ENCODE data around the gene ERP44.

DNA sequence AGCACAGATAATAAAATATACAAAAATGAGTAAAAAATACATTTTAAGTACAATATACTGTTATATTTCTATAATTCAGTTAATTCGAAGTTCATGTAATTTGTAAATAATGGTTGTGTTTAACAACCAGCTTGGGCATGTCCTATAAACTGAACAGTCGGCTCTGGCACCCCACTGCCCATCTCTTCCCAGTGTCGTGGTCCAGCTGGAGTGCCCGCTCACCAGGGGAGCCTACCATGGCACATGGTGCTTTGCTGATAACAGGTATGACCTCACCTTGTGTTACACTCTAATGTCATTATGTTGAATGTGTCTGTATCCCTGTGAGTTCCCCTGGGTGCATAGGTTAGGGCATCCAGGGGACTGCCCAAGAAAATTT, 42.6 kb downstream of the ANKS6 start:
- PRO-cap, 8 experiments: no peak in any of the 8 experiments

DNA sequence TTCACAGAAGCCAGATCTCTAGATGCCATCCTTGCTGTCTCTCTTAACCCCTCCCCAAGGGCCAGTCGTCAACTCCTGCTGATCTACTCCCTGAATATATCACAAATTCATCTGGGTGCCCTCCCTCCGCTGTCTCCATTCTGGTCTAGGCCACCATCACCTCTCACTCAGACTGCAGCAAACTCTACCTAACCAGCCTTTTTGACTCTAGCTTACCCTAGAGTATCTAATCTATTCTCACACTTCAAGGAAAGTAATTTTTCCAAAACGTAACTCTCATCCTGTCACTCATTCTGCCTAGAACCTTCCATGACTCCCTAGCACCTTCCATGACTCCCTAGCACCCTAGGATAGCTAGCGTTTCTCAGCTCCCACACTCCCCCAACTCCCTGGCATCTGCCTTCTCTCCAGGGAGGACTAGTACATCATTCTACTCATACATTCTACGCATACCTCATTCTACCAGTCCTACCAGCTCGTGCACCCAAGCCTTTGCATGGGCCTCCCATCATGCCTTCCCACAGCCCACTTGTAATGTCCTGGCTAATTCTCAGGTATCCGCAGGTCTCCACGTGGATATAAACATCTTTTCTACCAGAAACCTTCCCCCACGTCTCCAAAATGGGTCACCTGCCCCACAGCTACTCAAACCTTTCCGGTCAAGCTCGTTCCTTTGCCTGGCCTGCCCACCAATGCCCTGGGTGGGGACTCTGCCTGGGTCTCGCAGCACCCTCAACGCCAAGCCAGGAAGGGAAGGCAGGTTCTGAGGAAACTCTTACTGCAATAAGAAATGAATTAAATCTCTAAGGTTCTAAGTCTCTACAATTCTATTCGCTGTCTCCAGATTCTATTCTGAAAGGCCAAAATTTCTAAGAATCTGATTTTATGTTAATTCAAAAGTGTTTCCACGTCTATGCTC, 1.0 kb downstream of the ANKS6 start:
- PRO-cap, 8 experiments: no peak in any of the 8 experiments

- PRO-cap, 8 experiments: no peak in any of the 8 experiments
Measured at GRCh38 chr9:98826441-98827068, 19.1 kb downstream of the GALNT12 start.

- PRO-cap, 8 experiments: no peak in any of the 8 experiments
Measured at GRCh38 chr9:98978016-98978780, 34.5 kb downstream of the COL15A1 start.

GRCh38 chr9:99015355-99015582, 71.6 kb downstream of the COL15A1 start:
- PRO-cap, 8 experiments: no peak in any of the 8 experiments

GRCh38 chr9:99039529-99040170, 65.3 kb upstream of the TGFBR1 start:
- PRO-cap, 8 experiments: peak in 5 of 8 experiments; most common plus-strand start chr9:99039839 (in 3); most common minus-strand start chr9:99039731 (in 5)

DNA sequence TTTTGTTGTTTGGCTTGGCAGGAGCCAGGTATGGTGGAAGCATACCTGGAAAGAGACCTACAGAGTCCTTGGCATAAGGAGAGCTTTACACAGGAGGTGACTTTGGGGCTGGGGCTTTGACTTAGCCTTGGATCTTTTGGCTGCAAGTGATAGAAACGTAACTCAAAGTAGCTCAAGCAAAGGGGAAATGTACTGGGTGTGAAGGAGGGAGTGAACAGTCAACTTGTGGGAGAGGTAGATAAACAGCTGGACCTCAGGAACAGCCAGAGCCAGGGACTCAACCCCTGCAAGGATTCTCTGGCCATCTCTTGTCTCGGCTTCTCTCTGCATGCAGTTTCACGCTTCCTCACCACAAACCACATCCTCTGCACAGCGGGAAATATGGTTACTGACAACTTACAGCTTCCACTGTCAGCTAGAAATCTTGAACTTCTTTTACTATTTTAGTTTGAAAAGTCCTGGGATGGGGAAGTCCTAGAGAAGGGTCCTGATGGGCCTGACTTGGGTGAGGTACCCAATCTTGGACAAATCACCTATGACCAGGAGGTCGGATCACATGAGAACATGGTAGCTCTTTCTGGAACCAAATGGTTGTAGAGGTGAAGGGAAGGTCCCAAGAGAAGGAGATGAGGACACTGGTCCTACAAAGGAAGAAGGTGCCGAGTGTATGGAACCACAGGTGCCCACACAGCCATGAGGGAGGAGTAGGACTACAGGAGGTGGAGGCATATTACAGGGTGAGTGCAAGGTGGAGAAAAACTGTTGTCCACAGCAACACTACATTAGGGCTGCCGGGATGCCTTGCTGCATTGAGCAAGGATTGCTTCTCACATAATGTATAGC, 46.9 kb upstream of the TGFBR1 start:
- PRO-cap, 8 experiments: peak in 7 of 8 experiments; most common plus-strand start position 446 of the sequence (in 7); most common minus-strand start position 299 of the sequence (in 2)

DNA sequence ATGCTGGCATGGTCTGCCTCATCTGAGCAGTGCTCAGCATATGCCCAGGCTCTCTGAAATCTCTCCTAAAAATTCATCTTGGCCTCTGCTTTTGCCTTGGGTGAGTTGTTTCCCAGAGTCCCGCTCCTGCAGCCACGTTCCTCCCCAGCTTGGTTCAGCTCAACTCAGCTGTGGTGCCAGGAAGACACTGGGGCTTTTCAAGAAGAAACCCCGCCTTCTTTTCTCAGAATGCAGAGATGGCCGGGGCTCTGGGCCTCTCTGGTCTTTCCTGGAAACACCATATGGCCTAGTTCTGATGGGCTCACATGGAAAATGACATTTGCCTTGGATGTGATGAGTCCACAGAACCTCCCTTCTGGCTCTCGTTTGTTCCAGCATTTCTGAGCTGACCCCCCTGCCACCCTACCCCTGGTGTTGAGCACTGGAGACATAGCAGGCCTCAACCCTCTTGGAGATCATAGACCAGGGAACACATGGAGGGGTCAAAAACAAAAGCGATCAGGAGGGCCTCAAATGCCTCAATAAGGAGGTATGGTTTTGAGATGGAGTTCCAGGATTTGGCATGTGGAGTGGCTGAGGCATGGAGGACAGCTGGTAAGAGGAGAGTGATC, 12.0 kb upstream of the TGFBR1 start:
- PRO-cap, 8 experiments: no peak in any of the 8 experiments

GRCh38 chr9:99112204-99112659, 7.3 kb downstream of the TGFBR1 start:
- PRO-cap, 8 experiments: no peak in any of the 8 experiments

DNA sequence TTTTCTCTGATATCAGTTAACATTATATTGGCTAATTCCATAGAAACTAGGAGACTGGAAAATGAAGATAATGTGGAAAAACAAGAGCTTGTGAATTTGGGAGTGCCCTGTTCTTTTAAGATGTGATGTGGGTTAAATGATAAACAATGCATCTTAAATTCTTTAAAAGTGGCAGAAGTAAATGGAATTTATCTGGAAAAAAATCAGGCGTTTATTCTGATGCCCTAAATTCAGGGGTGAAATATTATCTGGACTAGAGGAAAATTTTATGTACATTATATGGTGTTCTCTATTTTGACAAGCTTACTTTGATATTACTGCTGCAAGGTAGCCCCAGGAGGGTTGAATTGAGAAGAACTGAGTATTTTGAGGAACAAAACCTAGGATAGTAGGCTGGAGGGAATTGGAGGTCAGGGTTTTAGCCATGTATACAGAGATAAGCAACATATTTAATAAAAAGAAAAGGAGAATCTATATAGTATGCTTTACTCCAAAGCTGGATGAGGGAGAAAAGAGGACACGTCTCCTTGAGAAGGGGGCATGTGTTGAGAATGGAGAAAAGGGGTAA, 16.1 kb downstream of the TGFBR1 start:
- PRO-cap, 8 experiments: no peak in any of the 8 experiments

DNA sequence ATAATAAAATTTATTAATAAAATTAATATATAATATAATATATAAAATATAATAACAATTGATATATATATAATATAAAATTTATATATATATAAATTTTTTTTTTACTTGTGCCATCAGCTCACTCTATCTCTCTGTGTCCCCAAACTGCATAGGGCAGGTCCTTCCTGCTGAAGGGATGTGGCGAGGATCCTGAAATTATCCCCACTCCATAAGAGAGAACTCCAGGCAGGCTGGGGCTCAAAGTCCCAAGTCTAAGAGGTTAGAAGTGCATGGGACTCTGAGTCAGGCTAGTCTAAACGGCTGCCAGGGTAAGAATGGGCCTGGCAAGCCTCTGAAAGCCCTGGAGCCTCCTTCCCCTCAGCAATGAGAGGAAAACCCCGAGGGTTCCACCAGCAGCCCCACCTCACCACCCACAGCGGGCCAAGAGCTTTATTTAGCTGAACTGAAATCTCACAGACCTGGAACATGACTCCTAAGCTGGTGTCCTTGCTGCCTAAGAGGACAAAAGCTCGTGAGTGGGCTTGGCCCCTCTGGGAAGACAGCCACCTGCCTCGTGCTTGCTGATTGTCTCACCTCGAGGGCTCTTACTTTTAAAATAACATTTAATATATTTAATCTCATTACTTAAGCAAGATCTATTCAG, 135.5 kb downstream of the SEC61B start:
- PRO-cap, 8 experiments: no peak in any of the 8 experiments

DNA sequence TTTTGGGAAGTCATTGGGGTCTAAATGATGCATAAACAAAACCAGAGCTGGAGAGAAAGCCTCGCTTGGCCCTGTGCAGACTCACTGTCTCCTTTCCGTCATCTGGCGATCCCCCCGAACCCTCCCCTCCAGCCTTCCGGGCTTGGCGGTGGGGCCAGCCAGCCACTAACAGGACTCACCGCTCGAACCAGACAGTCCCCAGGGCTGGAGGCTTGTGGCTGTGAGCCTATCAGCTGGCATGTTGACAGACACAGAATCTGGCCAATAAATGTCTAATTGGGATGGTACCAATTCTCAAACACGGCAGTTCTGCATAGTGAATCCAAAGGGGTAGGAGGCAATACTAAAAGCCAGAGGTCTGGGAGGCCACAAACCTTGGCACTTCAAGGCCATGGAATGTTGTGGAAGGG, 256.6 kb downstream of the SEC61B start:
- PRO-cap, 8 experiments: no peak in any of the 8 experiments

- PRO-cap, 8 experiments: no peak in any of the 8 experiments
Measured at GRCh38 chr9:99498621-99498962, 276.5 kb downstream of the SEC61B start.

GRCh38 chr9:99595802-99596393, 225.8 kb upstream of the NR4A3 start:
- PRO-cap, 8 experiments: no peak in any of the 8 experiments

DNA sequence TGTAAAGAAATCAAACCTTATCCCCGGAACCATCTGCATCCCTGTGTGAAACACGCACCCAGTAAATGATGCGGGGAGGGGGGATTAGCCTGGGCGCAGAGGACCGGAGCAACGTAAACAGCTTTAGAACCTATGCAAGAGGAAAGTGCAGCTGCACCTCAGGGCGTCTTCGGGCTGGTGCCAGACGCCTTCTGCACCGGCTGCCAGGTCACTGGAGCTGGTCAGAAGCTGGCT, 593 bp upstream of the NR4A3 start:
- PRO-cap, 8 experiments: peak in 5 of 8 experiments; most common plus-strand start position 183 of the sequence (in 4); most common minus-strand start position 213 of the sequence (in 3)

DNA sequence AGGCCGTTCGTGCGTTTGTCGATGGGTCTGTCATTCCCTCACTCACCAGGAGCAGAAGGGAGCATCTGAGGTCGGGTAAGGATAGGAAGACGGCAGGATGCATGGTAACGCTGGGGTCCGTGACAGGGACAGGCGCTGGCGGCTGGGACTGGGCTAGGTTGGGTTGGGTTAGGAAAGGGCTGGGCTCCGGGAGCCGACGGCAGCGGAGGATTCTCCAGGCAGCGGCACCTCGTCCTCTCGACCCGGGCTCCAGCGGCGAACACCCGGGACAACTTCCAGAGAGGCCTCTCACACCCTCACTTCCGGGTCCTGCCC, at the start of gene ERP44:
ERP44 (minus strand) TSS at position 263 of the 315 bp plus-strand sequence.
- PRO-cap, 8 experiments: peak in 8 of 8 experiments; most common minus-strand start position 263 of the sequence (in 8)

DNA sequence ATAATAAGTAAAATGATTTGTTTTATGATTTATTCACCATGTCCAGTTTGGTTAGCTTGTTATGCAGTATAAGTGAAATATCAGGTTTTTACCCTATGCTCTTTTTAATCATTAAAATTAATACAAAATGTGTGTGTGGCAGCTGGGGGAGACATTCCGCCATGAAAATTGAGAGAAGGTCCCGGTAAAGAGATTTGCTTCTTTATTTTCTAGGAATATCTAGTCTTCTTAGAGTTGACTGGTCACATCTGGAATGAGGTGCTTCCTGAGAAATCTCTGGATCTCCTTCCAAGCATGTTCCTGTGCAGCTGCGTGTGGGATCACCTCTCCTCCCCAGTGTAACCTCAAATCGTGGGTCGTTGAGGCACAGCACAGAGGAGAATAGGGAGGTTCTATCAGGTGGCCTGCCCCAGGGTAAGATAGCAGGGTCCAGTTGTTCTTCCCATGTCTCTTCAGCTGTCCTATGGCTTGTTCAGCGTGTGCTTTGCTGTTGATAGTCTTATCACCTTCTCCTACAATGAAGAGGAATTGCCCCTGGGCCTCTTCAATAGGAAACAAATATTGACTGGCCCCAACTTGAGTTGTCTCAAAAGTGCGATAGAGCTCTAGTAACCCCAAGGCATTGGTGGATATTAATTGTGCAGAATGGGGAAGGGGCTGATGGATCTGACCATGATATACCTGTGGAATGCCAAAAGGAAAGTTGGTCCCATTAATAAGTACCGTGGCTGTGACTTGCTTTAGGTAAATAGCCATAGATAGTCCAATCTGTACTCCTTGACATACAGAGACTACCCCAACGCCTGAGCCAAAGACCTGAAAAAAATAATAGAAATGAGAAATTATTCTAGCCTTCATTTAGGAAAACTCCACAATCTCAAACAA, 22.4 kb downstream of the BAAT start:
- PRO-cap, 8 experiments: no peak in any of the 8 experiments

DNA sequence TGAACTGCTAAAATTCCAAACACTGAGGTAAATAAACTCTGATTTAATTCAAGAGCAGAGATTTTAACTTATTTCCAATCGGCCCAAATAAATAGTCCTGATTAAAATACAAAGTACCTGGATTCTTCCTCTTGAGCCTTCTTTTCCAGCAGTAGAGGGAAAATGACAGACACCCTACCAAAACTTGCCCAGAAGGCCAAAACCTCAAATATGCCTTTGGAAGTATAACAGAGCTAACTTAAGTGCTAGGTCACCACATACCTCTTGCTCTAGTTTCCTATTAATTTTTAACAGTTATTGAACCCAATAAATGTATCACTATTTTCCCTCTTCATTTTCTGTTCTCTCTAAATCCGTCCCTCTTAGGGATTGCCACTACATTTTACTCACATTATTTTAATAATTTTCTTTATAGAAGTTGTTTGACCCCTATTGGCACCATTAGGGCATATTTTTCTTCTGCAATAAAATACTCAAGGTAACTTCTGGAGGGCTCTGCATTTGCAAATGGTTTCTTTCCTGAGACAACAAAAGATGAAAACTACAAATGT, 1.4 kb downstream of the BAAT start:
- PRO-cap, 8 experiments: no peak in any of the 8 experiments

- PRO-cap, 8 experiments: no peak in any of the 8 experiments
Measured at GRCh38 chr9:101400135-101400464, 1.4 kb downstream of the ZNF189 start.

GRCh38 chr9:101426048-101426876, 9.3 kb downstream of the ALDOB start:
- PRO-cap, 8 experiments: no peak in any of the 8 experiments

Data from peripheral blood mononuclear cell (primary cell).